Right lobe of liver (tissue), 4 donors: ENCODE measurements around a stretch of chr3.

DNA sequence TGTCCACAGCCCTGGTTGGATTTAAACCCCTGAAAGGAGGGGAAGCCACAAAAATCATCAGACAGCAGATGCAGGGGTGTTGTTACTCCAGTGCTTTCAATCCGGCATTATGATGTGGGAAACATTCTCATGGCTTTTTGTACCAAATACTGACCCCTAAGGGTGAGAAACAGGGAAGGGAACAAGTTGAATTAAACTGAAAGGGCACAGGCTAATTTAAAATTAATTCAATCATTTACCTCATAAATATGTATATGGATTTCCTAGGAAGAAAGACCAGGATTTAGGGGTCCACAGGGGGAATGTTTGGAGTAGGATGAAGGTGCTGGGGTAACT is 375.6 kb downstream of the CTNNB1 start:
- PRO-cap, 4 experiments: no peak in any of the 4 experiments
- RAMPAGE, long total RNA, 2 experiments: no peak in any of the 2 experiments

- PRO-cap, 4 experiments: peak in 2 of 4 experiments; most common minus-strand start chr3:42035849 (in 1)
- RAMPAGE, long total RNA, 2 experiments: no peak in any of the 2 experiments
These were observed 55.5 kb upstream of the TRAK1 start for GRCh38 chr3:42035350-42036402.

- PRO-cap, 4 experiments: no peak in any of the 4 experiments
- RAMPAGE, long total RNA, 2 experiments: no peak in any of the 2 experiments
These were observed 47.6 kb upstream of the TRAK1 start for GRCh38 chr3:42043560-42043964.

DNA sequence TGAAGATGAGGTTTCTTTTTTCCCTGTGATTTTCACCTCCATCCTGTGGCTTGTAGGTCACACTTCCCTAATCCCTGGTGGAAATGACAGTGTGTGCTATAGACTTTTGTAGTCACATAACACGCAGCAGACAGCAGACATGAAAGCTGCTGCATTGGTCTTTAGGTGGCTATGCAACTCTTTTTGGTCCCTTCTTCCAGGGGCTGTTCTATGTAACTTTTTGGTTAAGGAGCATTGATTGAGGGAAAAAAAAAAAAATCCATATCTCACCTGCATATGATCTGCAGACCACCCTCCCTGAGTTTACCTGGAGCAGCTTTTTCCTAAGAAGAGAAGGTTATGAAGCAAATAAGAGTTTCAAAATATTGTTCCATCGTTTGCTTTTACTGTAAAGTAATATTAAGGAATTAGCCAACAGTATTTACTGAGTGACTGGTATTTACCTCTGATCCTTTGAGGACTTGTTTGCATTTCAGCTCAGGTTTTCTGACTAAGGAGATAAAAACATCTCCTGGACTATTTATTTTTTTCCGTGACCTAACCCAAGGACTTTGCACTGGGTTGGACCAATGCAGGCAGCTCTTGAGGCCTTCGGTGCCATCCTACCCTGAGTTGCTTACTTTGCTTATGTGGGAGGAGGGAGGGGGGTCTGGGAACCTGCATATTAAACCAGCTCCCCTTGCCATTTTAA is 39.1 kb downstream of the TRAK1 start:
- PRO-cap, 4 experiments: peak in 1 of 4 experiments; most common plus-strand start position 628 of the sequence (in 1); most common minus-strand start position 488 of the sequence (in 1)
- RAMPAGE, long total RNA, 2 experiments: no peak in any of the 2 experiments

GRCh38 chr3:42188338-42188647 is 77.7 kb downstream of the CCK start:
- PRO-cap, 4 experiments: no peak in any of the 4 experiments
- RAMPAGE, long total RNA, 2 experiments: no peak in any of the 2 experiments

DNA sequence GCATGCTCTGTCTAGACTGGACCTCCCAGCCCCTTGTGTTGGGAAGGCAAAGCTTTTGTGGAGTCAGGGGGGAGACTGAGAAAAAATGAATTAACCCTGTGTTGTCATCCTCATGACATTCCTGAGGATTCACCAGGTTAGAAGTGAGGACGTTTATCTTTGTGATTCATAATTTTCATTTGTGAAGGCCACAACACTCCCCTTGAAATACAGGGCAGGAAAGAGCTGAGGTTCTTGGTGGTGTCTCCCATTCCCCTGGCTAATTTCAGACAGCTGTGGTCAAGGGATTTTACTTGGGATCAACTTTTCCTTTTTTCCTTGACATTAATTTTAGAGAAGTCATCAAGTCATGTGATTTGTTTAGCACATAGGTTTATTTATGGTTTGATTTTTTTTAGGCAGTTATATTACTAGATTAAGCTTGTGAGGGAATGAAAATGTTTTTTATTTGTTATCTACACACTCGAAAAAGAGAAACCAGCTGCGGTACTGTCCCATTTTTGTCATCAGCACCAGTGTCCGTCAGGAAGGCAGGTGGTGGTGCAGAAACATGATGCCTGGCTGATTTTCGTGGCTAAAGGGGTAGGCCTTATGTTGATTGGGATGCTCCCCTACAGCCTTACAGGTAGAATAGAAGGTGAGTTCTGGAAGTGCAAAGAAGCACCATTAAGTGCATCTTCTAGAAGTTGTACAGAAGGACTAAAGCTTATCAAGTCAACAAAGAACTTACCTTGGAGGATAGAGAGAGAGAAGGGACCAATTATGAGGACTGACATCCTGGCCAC is 54.8 kb downstream of the CCK start:
- PRO-cap, 4 experiments: no peak in any of the 4 experiments
- RAMPAGE, long total RNA, 2 experiments: no peak in any of the 2 experiments

DNA sequence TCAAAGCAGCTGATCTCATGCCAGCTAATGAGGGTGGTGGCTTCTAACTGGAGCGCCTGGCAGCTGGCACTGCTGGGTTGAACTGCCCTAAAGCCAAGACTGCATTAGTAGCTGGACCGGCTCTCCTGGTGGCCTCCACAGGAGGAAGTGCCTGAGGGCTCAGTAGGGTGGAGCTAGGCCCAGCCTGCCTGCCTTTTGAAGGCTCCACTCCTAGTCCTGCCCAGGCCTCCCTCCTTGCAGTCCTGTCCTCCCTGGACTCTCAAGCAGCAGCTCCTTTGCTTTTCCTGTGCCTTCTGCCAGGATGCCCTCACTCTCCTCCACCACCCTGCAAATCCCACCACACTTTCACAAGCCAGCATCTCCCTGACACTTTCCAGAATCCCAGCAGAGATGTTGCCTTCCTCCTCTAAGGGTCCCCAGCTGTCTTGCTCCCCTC is 25.6 kb upstream of the VIPR1 start:
- PRO-cap, 4 experiments: no peak in any of the 4 experiments
- RAMPAGE, long total RNA, 2 experiments: no peak in any of the 2 experiments

GRCh38 chr3:42510271-42510774 is 7.9 kb downstream of the VIPR1 start:
- PRO-cap, 4 experiments: peak in 1 of 4 experiments; most common minus-strand start chr3:42510428 (in 1)
- RAMPAGE, long total RNA, 2 experiments: no peak in any of the 2 experiments

- PRO-cap, 4 experiments: no peak in any of the 4 experiments
- RAMPAGE, long total RNA, 2 experiments: no peak in any of the 2 experiments
These were observed 17.7 kb downstream of the VIPR1 start for GRCh38 chr3:42519939-42520840.

- PRO-cap, 4 experiments: no peak in any of the 4 experiments
- RAMPAGE, long total RNA, 2 experiments: no peak in any of the 2 experiments
These were observed 1.6 kb downstream of the NKTR start for GRCh38 chr3:42601941-42602654.

GRCh38 chr3:42632418-42632942 is 21.0 kb upstream of the ZBTB47 start:
- PRO-cap, 4 experiments: no peak in any of the 4 experiments
- RAMPAGE, long total RNA, 2 experiments: no peak in any of the 2 experiments

- PRO-cap, 4 experiments: no peak in any of the 4 experiments
- RAMPAGE, long total RNA, 2 experiments: no peak in any of the 2 experiments
These were observed 1.9 kb upstream of the ZBTB47 start for GRCh38 chr3:42651530-42651973.

DNA sequence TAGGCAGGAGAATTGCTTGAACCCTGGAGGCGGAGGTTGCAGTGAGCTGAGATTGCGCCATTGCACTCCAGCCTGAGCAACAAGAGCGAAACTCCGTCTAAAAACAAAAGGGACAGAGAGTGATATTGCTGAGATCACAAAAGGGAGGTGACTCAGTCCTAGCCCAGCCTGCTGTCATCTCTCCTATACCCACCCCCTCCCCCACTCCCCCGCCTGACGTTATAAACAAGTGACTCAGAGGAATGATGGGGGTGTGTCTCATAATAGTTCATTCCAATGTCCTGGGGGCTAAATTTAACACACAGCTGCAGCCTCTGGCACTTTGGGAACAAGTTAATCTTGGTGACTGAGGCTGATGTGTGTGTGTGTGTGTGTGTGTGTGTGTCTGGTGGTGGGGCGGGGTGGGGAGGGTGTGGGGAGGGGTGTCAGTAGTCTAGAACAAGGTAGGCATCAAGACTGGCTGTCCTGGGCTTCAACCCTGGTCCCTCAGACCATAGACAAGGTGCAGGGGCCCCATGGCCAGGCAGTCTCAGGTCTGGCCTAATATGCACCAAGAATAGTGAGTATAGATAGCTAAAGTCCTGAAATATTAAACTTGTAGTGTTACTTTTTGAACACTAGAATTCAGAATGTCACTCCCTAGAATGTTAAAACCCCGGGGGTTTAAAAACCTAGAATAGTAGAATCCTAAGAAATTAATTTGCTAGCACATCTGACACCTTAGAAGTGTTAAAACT is 1.2 kb upstream of the KLHL40 start:
- PRO-cap, 4 experiments: no peak in any of the 4 experiments
- RAMPAGE, long total RNA, 2 experiments: no peak in any of the 2 experiments

GRCh38 chr3:42756303-42756821 is 16.7 kb downstream of the CCDC13 start:
- PRO-cap, 4 experiments: peak in 4 of 4 experiments; most common plus-strand start chr3:42756451 (in 4)
- RAMPAGE, long total RNA, 2 experiments: no peak in any of the 2 experiments

DNA sequence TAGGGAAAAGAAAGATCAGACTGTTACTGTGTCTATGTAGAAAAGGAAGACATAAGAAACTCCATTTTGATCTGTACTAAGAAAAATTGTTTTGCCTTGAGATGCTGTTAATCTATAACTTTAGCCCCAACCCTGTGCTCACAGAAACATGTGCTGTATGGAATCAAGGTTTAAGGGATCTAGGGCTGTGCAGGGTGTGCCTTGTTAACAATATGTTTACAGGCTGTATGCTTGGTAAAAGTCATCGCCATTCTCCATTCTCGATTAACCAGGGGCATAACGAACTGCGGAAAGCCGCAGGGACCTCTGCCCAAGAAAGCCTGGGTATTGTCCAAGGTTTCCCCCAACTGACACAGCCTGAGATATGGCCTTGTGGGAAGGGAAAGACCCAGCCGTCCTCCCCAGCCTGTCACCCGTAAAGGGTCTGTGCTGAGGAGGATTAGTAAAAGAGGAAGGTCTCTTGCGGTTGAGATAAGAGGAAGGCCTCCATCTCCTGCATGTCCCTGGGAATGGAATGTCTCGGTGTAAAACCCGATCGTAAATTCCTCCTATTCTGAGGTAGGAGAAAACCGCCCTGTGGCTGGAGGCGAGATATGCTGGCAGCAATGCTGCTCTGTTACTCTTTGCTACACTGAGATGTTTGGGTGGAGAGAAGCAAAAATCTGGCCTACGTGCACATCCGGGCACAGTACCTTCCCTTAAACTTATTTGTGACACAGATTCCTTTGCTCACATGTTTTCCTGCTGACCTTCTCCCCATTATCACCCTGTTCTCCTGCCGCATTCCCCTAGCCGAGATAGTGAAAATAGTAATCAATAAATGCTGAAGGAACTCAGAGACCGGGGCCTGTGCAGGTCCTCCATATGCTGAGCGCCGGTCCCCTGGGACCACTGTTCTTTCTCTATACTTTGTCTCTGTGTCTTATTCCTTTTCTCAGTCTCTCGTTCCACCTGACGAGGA is 2.2 kb downstream of the ACKR2 start:
- PRO-cap, 4 experiments: no peak in any of the 4 experiments
- RAMPAGE, long total RNA, 2 experiments: no peak in any of the 2 experiments

- PRO-cap, 4 experiments: no peak in any of the 4 experiments
- RAMPAGE, long total RNA, 2 experiments: no peak in any of the 2 experiments
These were observed 57.0 kb upstream of the POMGNT2 start for GRCh38 chr3:43162850-43163347.

DNA sequence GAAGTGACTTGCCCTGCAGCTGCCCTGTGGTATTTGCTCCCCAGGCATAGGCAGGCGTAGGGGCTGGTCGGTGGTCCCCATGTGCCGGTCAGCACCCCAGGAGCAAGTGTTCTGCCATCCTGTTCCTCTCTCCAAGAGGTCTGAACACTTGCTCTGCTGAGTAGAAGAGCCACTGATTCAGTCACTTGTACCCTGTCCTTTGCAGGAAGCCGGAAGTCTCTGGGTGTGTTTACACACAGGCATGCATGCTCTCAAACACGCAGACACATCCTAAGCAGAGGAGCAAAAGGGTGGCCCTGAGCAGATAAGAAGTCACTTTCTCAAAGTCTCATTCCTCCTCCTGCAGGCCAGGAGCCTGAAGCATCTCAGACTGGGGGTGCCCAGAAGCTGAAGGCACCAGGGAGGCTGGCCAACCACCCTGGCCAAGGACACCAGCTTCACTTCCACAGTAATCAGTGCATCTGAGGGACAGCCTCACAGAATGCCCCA is 88.7 kb upstream of the POMGNT2 start:
- PRO-cap, 4 experiments: peak in 2 of 4 experiments; most common minus-strand start position 142 of the sequence (in 2)
- RAMPAGE, long total RNA, 2 experiments: no peak in any of the 2 experiments

DNA sequence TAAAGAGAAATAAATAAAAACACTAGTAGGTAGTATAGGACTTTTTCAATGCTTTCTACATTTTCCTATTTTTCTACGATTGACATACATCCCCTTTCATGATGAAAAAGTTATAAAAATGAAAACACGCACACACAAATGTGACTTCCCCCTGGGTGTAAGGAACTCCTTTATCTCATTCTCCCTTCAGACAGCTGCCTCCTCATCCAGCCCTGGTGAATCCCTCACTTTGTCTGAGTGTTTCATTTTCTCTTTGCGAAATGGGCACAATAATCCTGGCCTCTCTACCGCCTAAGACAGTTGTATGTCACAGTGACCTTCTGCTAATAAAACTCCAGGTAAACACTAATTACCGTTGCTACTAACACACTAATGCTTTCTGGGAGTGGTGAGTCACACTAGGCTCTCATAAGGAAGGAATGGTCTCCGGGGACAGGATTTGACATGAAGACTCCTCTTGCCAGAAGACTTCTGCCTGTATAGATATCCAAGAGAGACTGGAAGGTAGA is 71.8 kb upstream of the SNRK start:
- PRO-cap, 4 experiments: no peak in any of the 4 experiments
- RAMPAGE, long total RNA, 2 experiments: no peak in any of the 2 experiments

DNA sequence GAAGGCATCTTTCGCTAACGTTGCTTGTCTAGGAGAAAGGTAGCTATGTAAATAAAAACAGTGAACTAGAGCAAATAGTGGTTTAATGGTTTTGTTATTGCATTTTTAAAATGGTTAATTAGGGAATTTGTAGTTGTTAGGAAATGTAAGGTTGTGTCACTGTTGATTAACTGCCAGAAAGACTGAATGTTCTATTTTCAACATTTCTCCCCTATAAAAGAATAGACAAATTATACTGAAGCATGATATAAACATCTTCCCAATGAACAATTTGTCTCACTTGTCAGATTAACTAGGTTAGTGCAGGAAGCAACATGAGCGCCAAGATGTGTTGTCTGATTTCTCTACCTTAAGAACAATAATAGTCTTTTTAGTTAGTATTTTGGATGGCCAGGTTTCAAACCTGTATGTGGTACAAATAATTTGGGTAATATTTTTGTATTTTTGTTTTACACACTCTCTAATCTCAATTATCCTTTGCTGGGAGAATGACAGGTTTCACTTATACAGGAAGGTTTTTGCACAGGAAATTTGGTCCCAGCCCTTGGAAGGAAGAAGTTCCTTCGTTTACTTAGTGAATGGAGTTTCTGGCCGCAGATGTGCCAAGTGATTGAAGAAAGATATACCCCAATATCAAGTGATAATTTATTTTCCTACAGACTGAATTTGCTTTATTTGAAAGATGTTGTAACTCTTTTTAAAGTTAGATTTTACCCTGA is 29.2 kb downstream of the ABHD5 start:
- PRO-cap, 4 experiments: no peak in any of the 4 experiments
- RAMPAGE, long total RNA, 2 experiments: no peak in any of the 2 experiments

- PRO-cap, 4 experiments: peak in 2 of 4 experiments; most common plus-strand start chr3:43770892 (in 1); most common minus-strand start chr3:43770793 (in 2)
- RAMPAGE, long total RNA, 2 experiments: no peak in any of the 2 experiments
These were observed 79.9 kb downstream of the ABHD5 start for GRCh38 chr3:43770327-43771369.